Umbilical cord (tissue), 2 donors: ENCODE measurements around the genes PMIS2, ZNF566 and ZNF420.

DNA sequence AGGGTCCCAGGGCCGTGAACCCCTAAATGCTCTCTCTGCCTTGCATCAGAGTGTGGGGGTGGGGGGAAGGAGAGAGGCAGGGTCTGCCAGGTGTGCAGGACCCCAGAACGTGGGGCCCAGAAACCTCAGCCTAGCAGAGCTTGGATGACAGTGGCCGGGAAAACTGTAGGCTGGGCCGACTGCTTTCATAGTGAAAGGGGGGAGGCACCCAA, 6.1 kb downstream of the TMEM147 start:
- RAMPAGE, long total RNA: no peak

DNA sequence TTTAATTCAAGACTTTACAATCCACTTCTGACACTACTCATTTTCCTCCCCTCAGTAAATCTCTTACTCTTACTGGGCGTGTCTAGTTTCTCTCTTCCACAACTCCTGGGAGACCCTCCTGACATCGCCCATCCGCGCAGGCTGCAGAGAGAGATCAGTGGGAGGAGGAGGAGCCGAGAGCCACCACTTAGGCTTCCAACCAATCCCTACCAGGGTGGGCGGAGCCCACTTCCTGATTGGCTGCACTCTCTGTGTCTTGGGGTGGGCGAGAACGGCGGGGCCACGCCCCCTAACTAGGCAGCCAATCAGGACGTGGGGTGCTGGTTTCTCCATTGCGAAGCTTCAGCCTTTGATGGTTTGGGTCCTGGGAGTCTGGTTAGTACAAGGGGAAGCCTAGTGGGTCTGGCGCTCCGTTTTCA, at the start of gene PMIS2:
Gene PMIS2 (plus strand): TSS at position 367 of the 419 bp plus-strand sequence.
- RAMPAGE, long total RNA: no peak

GRCh38 chr19:35637090-35637671, 4.4 kb upstream of the ETV2 start:
- RAMPAGE, long total RNA: no peak

GRCh38 chr19:35754383-35754924, 2.4 kb downstream of the HSPB6 start:
- RAMPAGE, long total RNA: no peak

GRCh38 chr19:35879575-35880126, 11.3 kb downstream of the APLP1 start:
- RAMPAGE, long total RNA: no peak

- RAMPAGE, long total RNA: no peak
Measured at GRCh38 chr19:36140318-36140559, 373 bp downstream of the CAPNS1 start.

GRCh38 chr19:36151111-36152001, 891 bp downstream of the COX7A1 start:
- RAMPAGE, long total RNA: no peak

DNA sequence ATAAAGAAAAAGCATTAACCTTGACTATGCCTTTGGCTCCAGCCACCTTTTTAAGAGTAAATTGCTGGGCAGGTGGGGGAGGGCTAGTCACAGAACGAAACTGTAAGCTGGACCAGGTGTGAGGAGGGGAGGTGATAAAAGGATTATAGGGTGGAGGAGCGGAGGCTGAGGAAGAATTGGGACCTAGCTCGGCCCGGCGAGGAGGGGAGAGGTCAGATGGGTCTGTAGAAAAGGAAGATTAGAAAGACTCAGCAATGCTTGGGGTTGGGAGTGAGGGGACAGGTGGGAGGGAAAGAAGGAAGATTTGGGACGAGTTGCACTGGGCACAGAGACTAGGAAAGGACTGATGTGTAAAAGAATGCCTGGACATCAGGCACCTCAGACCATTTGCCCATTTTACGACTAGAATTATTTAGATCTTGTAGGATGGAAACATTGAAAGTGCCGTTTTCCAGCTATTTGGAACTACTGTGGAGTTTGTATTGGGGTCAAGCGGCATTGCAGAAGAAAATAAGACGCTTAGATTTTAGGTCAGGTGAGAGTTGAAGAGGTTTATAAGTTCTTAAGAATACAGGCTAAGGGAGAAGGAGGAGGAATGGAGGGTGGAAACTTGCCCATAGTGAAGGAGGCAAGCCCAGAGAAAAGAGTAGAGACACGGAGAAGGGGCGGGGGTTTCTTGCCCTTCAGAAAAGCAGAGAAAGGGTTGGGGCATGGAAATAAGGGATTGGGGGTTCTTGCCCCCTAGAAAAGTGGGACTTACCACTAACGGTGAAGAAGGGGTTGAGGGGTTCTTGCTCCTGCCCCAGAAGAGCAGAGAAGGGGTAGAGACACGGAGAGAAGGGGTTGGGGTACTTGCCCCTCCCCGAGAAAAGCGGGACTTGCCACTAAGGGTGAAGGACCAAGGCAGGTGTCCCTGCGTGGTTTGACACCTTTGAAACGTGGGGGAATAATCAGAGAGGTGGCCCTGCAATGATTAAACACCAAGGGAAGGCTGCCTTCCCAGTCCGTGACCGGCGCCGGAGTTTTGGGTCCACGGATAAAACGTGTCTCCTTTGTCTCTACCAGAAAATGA, 7.3 kb upstream of the COX7A1 start:
- RAMPAGE, long total RNA: no peak

DNA sequence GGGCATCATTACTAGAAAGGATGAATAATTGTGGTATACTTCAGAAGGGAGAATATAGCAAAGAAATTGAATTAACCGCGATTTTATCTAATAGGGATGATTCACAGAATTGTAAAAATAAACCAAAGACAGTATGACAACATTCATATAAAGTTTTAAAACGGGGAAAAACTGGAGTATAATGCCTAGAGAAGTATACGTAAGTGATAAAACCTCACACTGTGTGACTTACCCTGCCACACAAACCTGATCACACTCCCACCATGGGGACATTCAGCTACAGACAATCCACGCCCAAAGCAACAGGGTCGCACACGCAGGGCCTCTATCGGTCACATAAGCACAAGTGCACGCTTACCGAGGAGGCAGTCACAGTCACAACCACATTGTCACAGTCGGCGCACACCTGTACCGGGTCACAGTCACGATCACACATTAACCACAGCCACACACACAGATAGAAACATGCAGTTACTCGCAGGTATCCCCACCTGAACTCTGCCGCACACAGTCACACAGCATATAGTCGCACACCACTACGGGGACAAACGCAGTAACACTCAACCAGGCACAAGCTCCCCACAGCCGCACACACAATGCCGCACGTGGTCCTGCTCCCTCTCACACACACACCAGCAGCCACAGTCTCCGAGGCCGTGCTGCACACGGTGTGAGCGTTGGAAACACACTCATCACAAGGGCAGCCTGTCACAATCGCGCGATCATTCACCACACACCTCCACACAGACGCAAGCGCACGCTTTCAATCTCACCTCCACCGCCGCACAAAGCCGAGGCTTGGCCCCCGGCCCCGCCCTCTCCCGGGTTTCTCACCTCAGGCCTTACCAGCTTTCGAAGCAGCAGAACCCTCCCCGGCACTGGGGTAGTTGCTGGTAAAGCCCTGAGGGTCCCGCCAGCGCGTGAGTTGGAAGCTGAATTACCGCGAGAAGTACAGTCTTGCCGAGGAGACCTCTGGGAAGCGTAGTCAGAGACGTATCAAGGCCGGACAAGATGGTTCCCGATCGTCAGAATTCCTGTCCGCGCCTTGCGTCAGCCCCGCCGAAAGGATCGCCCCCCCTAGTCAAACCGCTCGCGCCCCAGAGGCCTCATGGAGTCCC, at the start of gene ZNF566:
Gene ZNF566 (minus strand): TSS at position 922 of the 1,118 bp plus-strand sequence.
- RAMPAGE, long total RNA: start-site peak on the minus strand centred at position 898 of the sequence, 49 bp wide, 23 and 12 reads in 2 replicates

DNA sequence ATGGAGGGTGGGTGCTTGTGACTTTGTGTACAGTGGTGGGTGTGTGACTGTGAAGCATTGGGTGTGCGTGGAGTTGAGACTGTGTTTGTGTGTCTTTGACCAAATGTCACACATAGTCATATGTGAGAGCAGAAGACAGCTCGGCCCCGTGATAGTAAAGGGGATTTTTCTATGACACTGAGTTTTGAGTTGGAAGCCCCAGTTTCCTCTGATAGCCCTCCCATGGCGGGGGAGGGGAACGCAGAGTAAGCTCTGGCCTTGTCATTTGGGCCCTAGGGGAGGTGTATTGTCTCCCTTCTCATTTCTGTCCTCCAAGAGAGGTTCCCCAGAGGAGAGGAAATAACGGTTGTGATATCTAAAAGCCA, 1.1 kb upstream of the ZNF260 start:
- RAMPAGE, long total RNA: no peak

GRCh38 chr19:36771169-36771428, 1.5 kb downstream of the ZNF850 start:
- RAMPAGE, long total RNA: no peak

- RAMPAGE, long total RNA: no peak
Measured at GRCh38 chr19:36849494-36850631, 813 bp upstream of the ZNF345 start.

DNA sequence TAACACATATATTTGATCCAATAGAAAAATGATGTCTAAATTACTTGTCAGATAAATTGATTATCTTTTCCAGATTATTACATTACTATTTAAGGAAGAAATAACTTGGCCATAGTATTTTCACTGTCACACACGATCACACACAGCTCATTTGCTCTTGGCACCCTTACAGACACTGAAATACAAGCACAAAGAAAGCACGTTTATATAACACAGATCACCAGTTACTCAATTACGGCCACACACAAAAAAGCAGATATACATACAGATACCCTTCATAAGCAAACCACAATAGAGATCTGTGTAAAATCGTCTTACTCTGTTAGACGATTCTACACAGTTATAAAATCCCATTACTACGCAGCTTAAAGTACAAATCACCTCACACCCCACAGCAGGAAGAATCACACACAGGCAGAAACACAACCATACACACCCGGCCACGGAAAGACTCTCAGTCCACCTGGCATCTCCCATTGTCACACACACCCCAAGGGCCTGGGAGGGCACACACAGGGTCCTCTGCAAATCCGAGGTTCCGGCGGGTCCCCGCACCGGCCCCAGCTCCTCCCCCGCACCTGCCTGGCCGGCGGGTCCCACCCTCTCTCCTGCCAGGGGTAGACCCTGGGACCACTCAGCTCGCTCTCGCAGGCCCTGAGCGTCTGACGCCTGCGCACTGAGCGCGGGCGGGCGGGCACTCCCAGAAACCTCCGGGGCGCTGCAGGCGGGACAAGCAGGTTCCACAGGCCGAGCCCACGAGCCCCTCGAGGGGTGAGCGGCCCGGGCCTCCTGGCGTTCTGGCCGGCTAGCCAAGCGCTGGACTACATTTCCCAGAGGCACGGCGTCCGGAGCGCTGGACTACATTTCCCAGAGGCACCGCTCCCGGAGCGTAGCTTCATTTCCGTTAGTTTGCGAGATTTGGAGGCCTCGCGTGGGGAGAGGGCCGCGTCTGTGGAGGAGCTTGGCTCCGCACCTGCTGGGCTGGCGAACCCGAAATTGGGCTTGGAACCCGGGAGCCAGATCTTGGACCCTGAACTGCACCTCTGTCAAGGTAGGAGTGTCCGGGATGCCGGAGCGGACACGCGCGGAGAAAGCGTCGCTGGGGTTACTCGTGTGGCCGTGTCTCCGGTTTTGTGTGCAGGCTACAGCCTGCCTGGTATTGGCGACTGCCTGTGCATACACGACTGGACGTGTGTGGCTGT, at the start of gene ZNF420:
Gene ZNF420 (plus strand): TSS at position 914 of the 1,202 bp plus-strand sequence.
- RAMPAGE, long total RNA: no peak

- RAMPAGE, long total RNA: no peak
Measured at GRCh38 chr19:37304123-37304635, 30.3 kb upstream of the ZNF875 start.

DNA sequence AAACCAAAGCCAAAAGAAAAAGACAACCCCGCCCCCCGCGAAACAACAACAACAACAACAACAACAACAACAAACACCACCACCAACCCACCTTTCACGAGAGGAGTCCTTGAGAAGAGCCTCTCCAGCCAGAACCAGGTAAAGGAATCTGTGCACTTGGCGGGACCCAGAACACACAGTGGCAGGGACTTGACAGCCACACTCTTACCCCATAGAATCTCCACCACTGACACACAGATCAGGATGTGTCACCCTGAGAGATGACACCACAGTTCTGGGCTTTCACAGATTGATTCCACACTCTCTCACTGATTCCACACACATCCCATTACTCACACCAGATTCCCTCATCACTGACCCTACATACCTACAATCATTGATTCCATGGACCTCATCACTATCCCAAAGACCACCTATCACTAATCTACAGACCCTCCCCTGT, 21.3 kb upstream of the ZNF875 start:
- RAMPAGE, long total RNA: no peak

DNA sequence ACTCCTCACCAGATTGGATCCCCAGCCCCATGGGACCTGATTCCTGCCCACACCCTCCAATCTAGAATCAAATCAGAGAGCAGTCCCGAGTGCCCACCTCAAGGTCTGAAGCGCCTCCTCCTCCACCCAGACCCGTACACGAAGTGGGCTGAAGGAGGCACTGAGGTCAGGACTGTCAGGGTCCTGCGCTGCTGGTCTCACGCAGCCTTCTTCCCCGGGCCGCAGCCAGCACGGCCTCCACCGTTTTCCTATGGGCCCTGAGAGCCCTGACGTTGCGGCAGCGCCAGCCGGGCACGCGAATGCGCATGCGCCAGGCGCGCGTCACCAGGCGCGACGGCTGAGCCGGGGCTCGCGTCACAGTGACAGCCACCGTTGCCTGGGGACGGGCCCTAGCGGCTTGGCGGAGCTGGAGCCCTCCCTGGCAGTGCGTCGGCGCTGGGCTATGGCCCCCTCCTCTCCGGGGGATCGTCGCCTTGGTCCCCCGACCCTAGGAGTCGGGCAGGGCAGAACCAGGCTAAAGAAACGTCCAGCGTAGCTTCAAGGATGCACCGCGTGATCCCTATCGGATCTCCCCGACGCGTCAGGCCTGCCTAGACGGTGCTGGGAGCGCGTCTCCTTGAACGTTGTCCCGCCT, 43.5 kb downstream of the ZNF571 start:
- RAMPAGE, long total RNA: no peak

- RAMPAGE, long total RNA: no peak
Measured at GRCh38 chr19:37691609-37692543, 27.7 kb downstream of the ZNF607 start.

DNA sequence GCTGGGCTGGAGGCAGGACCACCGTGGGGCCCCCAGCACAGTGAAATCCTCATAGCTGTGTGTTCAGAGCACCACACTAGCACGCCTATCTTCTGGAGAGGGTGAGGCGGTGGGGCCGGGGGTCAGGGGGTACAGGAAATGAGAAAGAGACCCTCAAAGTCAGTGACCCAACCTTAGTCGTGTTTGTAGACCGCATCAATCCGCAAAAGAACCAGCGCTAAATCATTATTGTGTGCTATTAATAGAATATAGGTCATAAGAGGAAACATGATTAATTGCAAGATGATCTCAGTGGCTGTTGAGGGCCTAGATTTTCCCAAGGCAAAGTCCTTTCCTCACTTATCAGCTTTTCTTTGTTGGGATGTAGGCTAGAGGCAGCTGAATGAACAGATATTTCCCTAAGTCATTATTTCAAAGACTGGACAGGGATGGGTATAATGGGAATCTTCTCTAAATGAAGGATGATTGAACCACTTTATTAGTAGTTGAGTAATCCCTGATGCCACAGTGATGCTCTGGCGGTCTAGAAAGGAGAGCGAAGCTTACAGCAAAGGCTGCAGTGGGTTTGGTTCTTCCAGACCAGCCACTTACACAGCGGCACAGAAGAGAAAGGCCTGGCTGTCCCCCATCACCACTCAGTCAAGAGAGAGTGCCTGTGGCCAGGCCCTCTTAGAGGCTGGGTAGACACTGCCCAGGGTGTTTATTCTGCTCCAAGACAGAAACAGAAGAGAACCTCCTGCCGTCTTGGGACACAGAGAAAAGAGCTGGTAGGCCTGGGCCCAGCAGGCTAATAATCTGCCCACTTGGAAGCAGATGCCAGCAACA, 116.3 kb downstream of the SIPA1L3 start:
- RAMPAGE, long total RNA: no peak

DNA sequence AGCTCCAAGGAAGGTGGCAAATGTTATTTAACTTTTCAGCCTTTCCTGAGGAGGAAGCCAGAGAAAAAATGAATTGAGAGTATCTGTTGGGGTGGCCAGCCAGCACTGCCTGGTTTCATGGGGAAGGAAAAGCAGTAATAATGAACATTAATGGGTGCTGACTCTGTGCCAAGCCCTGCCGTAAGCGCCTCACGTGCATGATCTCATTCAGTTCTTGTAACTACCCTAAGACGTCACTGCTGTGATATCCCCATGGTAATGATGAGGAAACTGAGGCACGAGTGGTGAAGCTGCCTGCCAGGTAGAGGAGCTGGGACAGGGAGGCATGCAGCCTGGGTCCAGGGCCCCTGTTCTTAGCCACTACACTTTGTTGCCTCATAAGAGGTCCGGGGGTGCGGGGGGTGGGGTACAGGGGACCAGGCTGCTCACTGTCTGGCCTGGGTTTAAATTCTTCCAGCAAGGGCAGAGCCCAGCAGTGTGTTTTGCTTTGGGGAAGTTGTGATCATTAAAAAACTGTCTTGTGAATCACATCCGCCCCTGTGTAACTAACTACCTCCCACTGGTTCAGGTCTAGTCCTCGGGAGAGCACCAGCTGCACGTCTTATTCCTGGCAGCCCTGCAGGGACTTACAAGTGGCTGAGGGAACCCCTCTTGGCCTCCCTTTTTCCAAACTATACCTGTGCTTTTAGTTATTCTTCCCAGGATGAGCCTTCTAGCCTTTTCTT, 127.3 kb downstream of the SIPA1L3 start:
- RAMPAGE, long total RNA: no peak

DNA sequence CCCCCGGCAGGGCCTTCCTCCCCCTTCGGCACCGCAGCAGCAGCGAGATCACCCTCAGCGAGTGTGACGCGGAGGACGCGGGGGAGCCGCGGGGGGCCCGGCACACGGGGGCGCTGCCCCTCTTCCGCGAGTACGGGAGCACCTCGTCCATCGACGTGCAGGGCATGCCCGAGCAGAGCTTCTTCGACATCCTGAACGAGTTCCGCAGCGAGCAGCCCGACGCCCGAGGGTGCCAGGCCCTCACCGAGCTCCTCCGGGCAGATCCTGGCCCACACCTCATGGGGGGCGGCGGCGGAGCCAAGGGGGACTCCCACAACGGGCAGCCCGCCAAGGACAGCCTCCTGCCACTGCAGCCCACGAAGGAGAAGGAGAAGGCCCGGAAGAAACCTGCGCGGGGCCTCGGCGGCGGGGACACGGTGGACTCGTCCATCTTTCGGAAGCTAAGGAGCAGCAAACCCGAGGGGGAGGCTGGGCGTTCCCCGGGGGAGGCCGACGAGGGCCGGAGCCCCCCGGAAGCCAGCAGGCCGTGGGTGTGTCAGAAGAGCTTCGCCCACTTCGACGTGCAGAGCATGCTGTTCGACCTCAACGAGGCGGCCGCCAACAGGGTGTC, 141.9 kb downstream of the DPF1 start:
- RAMPAGE, long total RNA: no peak